GM06990 (cell line): ENCODE measurements around the gene CDK1.

GRCh38 chr10:60059331-60060107 lies 153.2 kb upstream of the CCDC6 start:
- RRBS: no CpG with 5 or more reads among the region's 7 CpGs

DNA sequence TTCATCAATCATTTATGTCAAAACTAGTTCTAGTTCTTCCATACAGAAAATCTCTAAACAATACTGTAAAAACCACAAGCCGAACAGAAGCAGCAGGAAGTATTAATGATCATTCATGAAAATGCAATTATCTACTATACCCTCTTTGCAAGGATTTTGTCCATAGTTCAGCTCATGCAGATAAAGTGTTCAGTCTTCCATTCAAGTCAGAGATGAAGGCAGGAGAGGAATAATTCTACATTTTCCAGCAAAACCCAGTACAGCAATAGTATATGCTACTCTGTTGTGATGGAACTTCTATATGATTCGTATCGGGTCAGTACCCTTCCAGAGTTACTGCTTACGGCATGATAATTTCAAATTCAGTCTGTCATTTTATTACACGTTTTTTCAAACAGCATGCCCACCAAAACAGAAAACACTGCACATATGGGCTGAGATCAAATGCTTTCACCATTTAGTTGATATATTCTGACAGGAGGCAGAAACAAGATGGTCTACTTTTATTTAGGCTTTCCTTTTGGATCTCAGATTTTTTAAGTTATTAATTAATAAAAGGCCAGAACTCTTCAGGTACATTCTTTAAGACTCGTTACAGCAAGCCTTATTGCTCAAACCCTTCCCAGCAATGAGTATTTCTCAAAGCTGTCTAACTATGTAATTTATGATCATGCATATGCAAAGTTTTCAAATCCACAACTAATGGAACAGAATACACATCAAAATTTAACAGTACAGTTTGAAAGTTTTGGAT lies 91.3 kb downstream of the ANK3 start:
- RRBS: no CpG with 5 or more reads among the region's 6 CpGs

DNA sequence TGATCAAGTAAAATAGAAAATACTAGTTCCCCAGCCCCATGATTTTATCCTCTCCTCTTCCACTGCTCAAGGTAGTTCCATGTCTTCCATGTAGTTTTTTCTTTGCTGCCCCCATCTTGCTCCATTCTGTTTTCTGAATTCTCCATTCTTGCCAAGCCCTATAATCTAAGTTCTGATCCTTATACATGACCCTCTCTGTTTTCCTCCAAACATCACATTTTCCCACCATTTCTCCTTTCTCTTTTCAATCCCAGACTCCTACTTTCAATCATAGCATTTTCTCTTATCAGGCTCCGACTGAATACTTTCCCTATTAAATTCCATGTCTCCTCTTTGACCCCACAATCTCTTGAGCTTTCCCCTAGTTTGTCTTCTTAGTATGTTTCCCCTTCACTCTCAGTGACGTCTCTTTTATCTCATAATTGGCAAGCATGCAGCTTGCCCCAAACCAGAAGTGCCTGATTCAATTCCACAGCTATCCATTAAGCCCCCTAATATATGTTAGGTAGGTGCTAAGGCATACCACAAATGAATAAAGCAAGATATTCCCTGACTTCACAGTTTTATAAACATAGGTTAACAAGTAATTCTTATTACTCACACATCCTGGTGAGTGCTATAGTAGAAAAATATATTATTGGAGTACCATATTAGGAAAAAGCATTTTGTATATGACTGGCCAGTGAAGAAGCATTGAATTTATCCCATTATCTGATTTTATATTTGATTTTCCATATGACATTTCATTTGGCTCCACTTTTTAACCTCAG lies 52.3 kb downstream of the ANK3 start:
- RRBS: no CpG with 5 or more reads among the region's 2 CpGs

GRCh38 chr10:60362540-60363109 lies 27.1 kb downstream of the ANK3 start:
- RRBS: no CpG with 5 or more reads among the region's 12 CpGs

GRCh38 chr10:60708597-60709063 lies 69.6 kb upstream of the CDK1 start:
- RRBS: no CpG with 5 or more reads among the region's 2 CpGs

- RRBS: 5% methylated on average over 13 of the region's 72 CpGs
These were observed at the start of gene CDK1 for GRCh38 chr10:60778042-60779315. TSS of gene CDK1 (plus strand) at chr10:60778478.

- RRBS: no CpG with 5 or more reads among the region's 18 CpGs
These were observed 72.5 kb downstream of the RHOBTB1 start for GRCh38 chr10:60871044-60872292.

GRCh38 chr10:60888185-60889181 lies 55.5 kb downstream of the RHOBTB1 start:
- RRBS: no CpG with 5 or more reads among the region's 29 CpGs

- RRBS: no CpG with 5 or more reads among the region's 5 CpGs
These were observed 34.4 kb upstream of the RHOBTB1 start for GRCh38 chr10:60978437-60978778.

GRCh38 chr10:61211297-61211727 lies 241.9 kb downstream of the TMEM26 start:
- RRBS: no CpG with 5 or more reads among the region's 3 CpGs

GRCh38 chr10:61451945-61452512 lies 1.2 kb downstream of the TMEM26 start:
- RRBS: no CpG with 5 or more reads among the region's 27 CpGs

GRCh38 chr10:62020321-62020843 lies 118.9 kb downstream of the ARID5B start:
- RRBS: no CpG with 5 or more reads among the region's 4 CpGs

- RRBS: no CpG with 5 or more reads among the region's 11 CpGs
These were observed 151.5 kb downstream of the ARID5B start for GRCh38 chr10:62052765-62053728.

DNA sequence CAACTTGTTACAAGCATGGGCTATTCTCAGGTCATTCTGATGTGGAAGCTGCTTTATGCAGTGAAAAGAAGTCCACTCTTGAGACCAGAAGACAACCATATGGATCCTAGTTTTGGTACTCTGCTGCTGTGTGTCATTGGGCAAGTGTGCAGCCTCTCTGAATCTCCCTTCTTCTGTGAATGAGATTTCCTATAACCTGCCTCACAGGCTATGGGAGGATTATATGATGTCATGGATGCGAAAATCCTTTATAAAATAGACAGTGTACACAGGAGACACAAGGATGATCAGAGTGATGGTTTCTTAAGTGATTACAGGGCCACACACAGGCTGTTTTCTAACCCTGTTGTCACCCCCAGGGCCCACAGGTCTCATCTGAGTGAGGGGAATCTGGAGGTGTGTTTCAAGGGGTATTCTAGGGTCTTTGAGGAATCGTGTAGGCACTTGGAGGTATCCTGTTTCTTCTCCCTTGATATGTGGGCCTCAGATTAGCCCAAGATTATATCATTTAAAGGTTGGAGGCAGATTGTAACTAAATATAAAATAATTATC lies 166.2 kb downstream of the ARID5B start:
- RRBS: no CpG with 5 or more reads among the region's 2 CpGs

- RRBS: no CpG with 5 or more reads among the region's 5 CpGs
These were observed 174.8 kb downstream of the RTKN2 start for GRCh38 chr10:62093653-62094391.

DNA sequence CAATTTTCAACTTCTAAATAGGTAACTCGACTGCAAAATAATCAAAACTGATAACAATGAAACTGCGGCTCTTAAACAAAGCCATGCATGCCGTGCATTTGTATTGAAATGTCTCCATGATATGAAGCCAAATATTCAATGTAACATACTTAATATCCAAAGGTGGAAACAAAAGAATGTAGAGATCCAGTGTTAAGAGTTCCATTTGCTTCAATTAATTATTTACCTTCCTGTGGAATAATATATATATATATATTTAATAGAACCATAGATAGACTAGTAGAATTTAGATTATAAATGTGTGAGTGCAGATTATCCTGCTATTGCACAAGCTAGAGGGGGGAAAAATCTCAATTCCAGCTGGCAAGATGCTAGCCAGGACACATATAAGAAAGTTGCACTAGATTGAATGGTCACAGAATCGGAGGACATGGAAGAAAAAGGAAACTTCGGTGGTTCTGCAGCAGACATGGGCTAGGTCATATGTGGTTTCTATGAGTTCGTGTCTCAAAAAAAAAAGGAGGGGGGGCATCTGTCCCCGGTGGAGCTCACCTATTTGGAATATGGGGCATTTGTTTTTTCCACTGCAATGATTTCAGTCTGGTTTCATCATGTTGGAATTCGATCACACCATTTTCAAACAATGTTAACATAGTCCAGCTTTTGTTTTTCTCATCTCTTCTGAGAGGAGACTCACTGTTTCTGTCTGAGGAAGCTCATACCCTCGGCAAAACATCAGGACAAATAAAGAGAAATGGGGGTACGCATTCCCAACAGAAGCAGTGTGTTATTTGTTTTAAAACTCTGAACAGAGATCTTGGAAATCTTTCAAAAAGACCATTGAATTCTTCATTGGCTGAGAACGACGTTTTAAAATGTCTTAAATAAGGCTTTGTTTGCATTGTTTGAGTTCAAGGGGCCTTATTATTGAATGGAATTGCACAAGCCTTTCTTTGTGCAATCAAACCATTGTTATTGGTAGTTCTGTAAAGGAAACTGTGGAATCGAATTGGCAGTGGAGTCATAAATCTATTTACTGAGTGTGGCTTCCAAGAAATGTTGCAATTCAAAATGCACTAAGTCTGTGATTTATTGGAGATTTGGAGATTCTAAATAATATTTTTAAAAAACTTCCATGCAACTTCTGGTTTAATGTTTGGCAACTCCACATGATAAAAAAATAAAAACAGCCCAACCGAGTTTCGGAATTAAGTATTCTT lies 173.4 kb downstream of the RTKN2 start:
- RRBS: no CpG with 5 or more reads among the region's 15 CpGs

GRCh38 chr10:62243139-62243694 lies 25.4 kb downstream of the RTKN2 start:
- RRBS: no CpG with 5 or more reads among the region's 2 CpGs

- RRBS: no CpG with 5 or more reads among the region's 5 CpGs
These were observed 77.0 kb downstream of the ZNF365 start for GRCh38 chr10:62451012-62451682.